ENCODE results near the genes BTNL9 and TRIM41.

DNA sequence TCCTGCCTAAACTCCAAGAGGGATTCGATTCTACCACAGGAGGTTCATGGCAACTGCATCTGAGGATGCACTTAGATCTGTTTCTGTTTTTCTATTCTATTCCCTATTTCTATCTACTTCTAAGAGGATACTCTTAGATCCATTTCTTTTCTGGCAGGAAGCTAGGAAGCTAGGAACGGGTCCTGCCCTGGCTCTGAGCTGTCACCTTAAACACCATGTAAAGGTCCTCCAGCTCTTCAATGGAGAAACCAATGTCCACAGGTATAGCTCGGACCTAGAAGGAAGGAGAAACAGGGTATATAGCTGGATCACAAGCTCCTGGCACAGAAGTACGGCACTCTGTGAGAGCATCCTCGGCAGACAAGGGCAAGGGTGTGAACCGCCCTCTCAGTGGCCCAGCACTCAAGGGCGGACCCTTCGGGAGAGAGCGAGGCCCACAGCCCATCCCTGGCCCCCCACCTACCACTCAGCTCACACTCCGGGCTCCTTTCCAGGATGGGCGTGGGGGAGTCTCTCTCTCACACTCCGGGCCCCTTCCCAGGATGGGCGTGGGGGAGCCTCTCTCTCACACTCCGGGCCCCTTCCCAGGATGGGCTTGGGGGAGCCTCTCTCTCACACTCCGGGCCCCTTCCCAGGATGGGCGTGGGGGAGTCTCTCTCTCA, 12.8 kb upstream of the MRNIP start:
- RRBS: no CpG with 5 or more reads among the region's 16 CpGs

GRCh38 chr5:179969068-179969544, 61.4 kb upstream of the TBC1D9B start:
- RRBS: no CpG with 5 or more reads among the region's 4 CpGs

DNA sequence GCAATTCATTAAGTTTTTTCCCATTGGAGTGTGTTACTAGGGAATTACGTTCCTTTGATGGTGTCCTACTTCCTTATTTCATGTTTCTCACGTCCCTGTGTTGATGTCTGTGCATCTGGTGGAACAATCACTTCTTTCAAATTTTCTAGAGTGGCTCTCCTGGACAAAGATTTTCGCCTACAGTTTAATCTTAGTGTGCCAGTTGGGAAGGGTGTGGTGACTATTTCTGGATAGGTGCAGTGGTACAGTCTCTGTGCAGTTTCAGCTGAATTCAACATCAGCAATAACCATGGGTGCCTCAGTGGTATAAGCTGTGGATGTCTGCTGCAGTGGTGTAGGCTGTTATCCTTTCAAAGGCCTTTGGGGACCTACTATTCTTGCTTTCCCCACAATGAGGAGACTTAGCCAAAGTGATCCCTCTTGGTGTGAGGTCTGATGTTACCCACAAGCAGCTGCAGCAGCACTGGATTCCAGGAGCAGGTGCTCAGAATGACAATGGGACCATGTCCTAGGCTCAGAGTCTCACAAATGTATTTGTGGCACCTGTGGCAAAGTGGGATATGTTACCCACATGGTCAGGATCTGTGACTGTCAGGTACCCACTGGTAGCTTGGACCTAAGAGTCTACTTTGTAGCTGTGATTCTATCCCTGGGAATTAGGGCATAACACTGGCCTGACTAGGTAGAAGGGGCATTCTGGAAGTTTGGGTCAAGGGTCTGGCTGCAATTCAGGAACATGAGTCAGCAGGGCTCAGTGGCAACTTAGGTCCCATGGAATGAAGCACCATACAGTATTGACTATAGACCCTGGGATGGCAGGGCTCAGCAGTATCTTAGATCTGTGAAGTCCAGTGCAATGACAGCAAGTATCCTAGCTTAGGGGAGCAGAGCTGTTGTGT, 70.4 kb downstream of the RNF130 start:
- RRBS: no CpG with 5 or more reads among the region's 3 CpGs

GRCh38 chr5:180028387-180028876, 43.1 kb downstream of the RNF130 start:
- RRBS: no CpG with 5 or more reads among the region's 10 CpGs

- RRBS: no CpG with 5 or more reads among the region's 17 CpGs
Observed at GRCh38 chr5:180070706-180071244, 784 bp downstream of the RNF130 start.

GRCh38 chr5:180089762-180090057, 18.2 kb upstream of the RNF130 start:
- RRBS: no CpG with 5 or more reads among the region's 14 CpGs

DNA sequence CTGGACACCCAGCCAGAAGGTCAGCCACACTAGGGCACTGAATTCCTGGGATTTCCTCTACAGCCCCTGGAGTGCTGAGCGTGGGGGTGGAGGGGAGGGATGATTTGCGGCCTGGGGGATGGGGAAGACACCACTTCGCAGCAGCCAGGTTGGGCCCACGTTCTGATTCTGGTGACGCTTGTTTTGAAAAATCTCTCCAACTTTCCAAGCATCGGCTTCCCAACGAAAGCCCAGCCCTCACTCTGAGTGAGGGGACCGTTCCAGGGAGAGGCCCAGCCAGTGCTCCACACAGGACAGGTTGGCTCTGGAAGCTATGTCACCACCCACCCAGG, 5.4 kb downstream of the GFPT2 start:
- RRBS: no CpG with 5 or more reads among the region's 8 CpGs

DNA sequence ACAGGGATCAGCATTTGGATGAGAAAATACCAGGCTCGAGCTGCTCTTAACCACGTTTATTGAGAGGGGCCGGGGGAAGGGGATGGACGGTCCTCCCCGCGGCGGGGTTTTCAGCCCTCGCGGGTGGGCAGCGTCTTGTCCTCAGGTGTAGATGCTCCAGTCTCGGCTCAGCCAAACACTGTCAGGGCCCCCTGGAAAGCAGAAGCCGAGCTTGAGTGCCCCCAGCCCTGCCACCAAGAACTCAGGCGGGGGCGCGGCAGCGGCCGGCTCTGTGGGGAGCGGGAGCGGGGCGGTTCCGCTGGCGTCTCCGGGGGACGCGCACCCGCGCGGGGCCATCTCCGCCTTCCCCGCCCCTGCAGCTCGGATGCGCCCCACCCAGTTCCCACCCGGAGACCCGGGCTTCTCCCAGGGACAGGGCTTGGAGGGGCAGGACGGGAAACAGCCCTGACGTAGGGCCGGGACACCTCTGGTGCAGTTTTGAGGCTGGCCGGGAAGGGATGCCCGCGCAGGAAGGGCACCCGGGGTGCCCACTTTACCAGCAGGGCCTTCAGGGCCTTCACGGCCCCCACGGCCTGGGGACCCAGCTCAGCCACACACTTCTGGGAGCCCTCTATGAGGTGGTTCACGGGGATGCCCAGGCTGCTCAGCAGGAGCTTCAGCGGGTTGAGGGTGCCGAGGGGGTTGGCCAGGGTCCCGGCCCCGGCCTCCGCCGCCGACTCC, 1.1 kb downstream of the SCGB3A1 start:
- RRBS: 31% methylated on average over 20 of the region's 51 CpGs

GRCh38 chr5:180808480-180809120, 6.0 kb upstream of the MGAT1 start:
- RRBS: no CpG with 5 or more reads among the region's 7 CpGs

GRCh38 chr5:180830785-180831838, 28.5 kb upstream of the MGAT1 start:
- RRBS: 1% methylated on average over 16 of the region's 94 CpGs

GRCh38 chr5:181039780-181040837, at the start of gene BTNL9:
TSS of gene BTNL9 (plus strand) at chr5:181040266.
- RRBS: no CpG with 5 or more reads among the region's 25 CpGs

GRCh38 chr5:181066278-181066559, 26.2 kb downstream of the BTNL9 start:
- RRBS: no CpG with 5 or more reads among the region's 7 CpGs

GRCh38 chr5:181188775-181189542, 16.0 kb downstream of the TRIM7 start:
- RRBS: 1% methylated on average over 6 of the region's 40 CpGs

- RRBS: no CpG with 5 or more reads among the region's 37 CpGs
Observed at GRCh38 chr5:181207262-181208051, 2.5 kb upstream of the TRIM7 start.

- RRBS: 2% methylated on average over 21 of the region's 37 CpGs
Observed at GRCh38 chr5:181222965-181223416, at the start of gene TRIM41. TSS of gene TRIM41 (plus strand) at chr5:181223281.

DNA sequence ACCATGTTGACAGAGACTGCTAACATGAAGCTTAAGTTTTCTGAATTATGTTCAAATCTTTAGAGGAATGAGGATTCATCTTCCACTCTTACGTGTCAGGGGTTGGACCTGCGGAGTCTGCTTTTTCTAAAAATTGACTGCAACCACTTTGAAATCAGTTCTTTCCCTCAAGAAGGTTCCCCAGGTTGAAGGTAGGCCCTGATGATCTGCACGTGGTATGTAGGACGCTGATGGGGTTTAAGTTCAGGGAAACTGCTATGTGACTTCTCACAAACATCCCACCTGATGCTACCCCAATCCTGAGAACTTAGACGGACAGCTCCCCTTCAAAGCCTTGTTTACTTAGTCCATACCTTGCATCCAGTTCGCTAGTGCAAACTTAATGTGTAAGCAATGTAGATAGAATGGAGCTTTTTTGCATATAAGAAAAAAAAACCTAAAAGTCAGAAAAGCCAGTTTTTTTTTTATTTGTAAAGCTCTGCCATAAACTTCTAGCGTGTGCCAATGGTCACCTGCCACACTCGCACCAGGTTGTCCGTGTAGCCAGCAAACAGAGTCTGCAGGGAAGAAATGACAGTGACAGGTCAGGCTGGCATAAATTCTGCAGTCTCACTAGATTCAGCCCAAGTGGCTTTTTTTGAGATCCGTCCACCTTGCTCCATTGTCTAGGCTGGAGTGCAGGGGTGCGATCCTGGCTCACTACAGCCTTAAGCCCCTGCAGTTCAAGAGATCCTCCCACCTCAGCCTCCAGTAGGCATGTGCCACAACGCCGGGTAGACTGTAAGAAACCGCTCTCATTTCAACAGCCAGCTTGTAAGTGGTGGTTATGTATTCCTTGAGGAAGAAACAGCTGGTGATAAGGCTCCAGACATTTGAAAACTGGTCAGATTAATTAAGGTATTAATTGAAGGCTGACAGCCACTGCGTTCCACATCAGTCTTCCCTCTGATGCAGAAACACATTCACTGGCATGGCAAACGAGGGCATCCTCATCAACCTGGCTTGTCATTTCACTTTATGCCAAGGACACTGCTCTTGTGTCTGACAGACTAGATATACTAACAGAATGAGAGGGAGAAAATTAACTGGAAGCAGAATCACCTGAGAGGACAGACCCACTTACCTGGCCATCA, 6.9 kb downstream of the RACK1 start:
- RRBS: no CpG with 5 or more reads among the region's 16 CpGs